Bile duct (tissue), 1 donor: ENCODE measurements around a stretch of chr7.

- PRO-cap, result no peak
Observed at GRCh38 chr7:137932823-137934013, 68.7 kb downstream of the CREB3L2 start.

- PRO-cap, result no peak
Observed at GRCh38 chr7:137947568-137948402, 54.1 kb downstream of the CREB3L2 start.

DNA sequence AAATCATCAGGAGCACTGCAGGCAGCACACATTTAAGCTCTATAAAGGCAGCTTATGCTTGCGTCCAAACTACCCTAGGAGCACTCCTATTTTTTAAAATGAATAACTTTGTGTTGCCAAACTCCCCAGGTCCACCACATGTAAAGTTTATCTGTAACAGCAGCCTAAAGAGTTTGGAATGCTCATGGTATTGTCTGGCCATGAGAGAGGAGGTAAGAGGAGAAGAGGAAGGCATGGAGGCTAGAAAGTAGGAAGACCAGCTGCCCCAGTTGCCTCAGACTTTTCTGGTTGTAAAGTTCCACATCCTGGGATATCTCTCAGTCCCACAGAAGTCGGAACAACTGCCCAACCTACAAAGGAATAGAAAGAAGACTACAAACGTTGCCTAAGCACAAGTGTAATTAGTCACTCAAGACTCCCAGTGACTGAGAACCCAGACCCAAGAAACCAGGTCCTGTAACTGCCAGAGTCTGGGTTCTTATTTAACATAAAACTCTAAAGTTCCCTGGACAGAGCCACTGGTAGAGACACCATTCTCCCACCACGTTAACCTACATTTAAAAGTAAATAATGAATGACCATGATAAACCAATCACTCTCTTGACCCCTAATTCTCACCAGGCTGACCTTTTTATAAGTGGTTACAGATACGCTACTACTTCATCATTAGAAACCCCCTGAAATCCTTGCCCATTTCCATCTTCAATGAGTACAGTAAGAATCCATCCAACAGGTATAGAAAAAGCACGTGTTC is 47.2 kb downstream of the CREB3L2 start:
- PRO-cap, result no peak

DNA sequence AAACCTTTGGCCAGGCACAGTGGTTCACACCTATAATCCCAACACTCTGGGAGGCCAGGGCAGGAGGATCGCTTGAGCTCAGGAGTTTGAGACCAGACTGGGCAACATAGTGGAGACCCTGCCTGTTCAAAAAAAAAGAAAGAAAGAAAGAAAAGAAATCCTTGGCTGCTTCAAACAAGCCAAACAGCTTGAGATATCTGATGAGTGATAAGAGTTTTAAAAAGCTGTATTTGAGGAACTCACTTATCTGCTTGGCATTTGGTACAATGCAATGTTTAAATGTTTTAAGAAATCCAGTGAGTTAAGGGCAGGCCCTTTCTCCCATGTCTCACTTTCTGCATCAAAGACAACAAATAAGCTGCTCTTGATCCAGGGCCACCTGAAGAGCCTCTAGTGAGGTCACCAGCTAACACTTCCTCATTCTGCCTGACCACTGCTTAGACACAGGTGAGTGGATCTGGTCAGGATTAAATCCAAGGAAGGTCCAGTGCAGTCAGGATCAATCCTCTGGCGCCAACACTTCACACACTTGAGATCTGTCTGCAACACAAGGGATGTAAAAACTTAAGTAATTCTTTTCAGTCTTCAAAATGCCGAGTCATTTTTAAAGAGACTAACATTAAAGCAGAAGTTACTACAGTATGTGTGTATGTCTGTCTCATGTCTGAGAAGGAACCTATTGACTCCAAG is 43.4 kb downstream of the CREB3L2 start:
- PRO-cap, result no peak

DNA sequence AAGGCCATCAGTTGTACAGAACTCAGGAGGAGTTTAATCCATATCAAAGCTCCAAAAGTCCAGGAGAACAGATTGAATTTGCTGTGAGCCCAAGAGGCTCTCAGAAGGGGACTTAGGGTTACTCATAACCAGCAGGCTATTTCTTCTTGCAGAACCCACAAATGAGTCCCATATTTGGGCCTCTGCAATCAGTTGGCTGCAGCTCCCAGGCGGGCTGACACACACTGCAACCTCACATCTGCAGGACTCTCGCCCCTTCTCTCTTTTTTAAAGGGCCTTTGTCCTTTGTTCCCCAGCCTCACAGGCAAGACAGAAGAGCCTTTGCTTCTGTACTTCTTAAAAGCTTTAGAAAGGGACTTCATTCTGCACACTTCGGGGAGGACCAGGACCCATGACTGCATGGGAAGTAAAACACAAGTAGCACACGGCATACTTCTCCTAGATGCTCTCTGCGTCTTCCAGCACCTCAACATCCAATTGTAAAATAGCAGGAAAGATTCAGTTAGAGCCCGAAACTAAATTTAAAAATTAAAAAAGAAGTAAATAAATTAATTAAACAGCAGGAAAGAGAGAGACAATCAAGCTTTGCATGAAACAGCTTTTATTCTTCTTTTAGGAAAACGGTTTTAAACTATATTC is 26.6 kb downstream of the CREB3L2 start:
- PRO-cap, result bidirectional peak, plus-strand start at position 368 of the sequence, minus-strand start at position 114 of the sequence

DNA sequence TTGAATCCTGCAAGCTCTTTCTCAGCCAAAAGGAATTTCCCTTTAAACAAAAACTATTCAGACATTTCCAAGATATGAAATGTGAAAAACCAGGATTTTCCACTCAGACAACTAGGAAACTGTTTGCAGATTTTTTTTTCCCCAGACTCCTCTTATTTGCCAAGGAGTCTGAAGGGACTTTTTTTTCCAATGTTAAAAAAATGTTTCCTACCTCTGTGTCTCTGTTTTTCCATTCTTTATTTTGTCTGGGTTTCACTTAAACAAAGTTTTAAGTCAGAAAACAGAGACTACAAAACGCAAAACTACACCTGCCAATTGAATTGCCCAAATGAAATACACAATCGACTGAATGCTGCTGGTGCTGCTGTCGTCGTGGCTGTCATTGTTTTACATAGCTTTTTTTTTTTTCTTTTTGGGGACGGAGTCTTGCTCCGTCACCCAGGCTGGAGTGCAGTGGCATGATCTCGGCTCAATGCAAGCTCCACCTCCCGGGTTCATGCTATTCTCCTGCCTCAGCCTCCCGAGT is 11.1 kb downstream of the CREB3L2 start:
- PRO-cap, result no peak

DNA sequence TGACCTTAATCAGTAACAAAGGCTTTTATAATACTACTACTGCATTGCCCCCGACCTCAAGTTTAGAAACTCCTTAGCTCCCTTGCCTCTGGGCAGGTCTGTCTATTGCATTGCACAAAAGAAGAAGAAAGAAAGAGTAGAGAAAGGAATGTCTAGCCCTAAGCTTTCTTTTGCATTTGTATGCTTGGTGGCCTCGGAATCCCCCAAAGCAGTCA is 93.0 kb downstream of the AKR1D1 start:
- PRO-cap, result no peak

- PRO-cap, result no peak
Observed at GRCh38 chr7:138170204-138170748, 94.0 kb downstream of the AKR1D1 start.

DNA sequence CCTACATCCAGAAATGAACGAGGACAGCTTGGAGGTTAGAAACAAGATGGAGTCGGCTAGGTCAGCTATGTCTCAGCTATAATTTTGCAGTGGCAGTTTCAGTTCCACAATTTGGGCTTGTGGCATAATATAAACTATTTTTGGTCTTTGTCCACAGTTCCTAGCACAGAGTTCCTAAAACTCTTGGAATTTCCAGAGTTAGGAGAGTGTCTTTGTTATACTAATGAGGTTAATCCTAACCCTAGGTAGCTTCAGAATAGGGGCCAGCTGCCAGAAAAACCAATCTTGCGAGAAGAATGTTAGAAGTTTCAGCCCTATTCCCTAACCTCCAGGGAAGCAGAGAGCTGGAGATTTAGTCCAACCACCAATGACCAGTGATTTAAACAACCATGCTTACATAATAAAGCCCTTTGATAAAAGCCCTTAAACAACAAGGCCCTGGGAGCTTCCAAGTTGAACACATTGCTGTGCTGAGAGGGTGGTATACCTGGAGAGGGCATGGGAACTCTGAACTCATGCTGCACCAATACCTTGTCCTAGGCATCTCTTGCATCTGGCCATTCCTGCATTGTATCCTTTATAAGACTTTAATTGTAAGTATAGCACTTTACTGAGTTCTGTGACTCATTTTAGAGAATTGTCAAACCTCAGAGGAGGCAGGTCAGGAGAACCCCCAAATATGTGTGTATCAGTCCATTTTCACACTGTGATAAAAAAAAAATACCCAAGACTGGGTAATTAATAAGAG is 132.1 kb downstream of the AKR1D1 start:
- PRO-cap, result no peak

GRCh38 chr7:139075677-139076228 is 33.8 kb downstream of the ZC3HAV1 start:
- PRO-cap, result no peak

DNA sequence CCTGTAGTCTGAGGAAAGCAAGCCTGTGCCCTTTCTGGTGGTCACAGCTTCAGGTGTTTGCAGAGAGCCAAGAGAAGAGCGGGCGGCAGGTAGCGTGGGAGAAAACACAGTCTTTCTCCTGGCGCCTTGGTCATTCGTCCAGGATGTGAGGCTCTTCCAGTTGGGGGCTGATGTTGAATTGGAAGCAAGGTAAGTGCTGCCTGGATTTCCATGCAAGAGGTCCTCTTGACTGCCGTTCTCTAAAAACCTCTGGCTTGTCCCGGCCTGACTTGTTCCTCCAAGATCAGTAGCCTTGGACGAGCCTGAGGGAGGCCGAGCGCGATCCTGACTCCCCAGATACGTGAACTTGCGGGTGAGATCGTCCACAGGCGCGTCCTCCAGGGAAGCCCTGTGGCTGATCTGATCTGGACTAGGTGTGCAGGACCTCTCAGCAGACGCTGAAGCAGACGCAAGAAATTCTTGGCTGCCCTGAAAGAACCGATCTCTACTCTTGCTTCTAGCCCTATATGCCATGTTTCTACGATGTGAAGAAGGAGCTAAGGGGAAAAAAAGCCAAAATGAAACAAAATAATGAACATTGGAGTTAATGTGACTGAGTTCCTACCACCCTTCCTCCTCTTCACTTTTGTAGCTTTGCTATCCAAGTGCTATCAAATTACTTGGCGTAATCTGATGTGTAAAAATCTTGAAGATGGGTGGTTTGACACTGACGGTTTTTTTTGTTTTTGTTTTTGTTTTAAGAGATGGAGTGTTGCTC is 29.6 kb downstream of the ZC3HAV1 start:
- PRO-cap, result no peak

DNA sequence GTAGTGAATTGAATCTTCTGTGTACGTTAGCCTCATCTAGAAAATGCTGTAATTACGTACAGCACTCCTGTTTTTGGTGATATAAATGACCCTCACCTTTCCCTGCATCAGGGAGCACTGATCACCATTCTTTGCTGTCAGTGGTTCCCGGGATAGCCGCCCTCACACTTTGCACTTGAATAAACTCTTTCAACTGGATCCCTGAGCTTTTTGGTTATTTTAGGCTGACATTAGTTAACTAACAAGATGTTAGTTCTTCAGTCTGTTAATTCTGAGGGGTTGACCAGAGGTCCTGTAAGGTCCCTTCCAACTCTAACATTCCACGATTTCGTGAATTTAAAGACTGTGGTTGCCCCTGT is 693 bp upstream of the TTC26 start:
- PRO-cap, result no peak

DNA sequence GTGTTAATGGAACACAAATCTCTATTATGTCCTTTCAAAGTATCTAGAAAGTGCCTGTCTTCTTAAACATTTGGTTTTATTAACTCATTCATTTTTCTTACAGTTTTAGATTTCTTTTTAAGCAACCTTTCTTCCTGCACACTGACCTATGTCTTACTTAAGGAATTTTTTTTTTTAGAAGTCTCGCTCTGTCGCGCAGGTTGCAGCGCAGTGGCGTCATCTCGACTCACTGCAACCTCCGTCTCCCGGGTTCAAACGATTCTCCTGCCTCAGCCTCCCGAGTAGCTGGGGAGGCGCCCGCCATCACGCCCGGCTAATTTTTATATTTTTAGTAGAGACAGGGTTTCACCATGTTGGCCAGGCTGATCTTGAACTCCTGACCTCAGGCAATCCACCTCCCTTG is 1.2 kb upstream of the LUC7L2 start:
- PRO-cap, result no peak

- PRO-cap, result no peak
Observed at GRCh38 chr7:139360673-139361281, 1.1 kb downstream of the LUC7L2 start.

- PRO-cap, result no peak
Observed at GRCh38 chr7:139362893-139363146, 3.1 kb downstream of the LUC7L2 start.

- PRO-cap, result no peak
Observed at GRCh38 chr7:139434303-139434911, 49.1 kb downstream of the KLRG2 start.

DNA sequence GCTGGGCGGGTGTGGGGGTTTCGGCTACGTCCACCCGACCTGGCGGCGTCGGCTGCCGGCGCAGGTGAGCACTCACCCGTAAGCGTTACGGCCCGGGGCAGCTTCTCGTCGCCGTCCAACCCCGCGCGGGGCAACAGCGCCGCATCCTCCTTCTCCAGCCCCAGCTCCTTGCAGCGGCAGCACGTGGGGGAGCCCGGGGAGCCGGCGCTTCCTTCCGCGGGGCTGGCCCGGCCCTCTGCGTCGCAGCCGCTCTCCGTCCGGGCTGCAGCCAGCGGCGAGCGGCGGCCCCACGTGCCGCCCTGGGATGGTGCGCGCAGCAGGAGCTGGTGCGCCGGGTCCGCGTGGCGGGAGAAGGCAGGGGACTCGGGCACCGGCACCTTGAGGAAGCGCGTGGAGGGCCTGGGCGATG is 659 bp downstream of the KLRG2 start:
- PRO-cap, result no peak

- PRO-cap, result no peak
Observed at GRCh38 chr7:139542138-139542705, 18.7 kb downstream of the CLEC2L start.

- PRO-cap, result no peak
Observed at GRCh38 chr7:139563346-139564469, 40.2 kb downstream of the CLEC2L start.

DNA sequence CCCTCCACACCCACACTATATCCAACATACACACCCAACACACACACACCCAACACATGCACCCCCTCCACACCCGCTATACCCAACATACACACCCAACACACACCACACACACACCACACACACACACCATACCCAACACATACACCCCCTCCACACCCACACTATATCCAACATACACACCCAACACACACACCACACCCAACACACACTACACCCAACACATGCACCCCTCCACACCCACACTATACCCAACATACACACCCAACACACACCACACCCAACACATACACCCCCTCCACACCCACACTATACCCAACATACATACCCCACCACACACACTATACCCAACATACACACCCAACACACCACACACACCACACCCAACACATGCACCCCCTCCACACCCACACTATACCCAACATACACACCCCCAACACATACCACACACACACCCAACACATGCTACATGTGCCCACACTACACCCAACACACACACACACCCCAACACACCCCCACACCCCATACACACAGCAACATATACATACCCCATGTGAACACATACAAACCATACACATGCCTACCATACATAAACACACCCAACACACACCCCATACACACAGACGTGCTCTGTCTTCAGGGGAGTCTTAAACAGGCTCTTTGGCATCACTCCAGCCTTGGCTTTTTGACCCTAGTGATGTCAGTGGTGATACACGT is 73.6 kb downstream of the HIPK2 start:
- PRO-cap, result no peak